NCI-H460 (cell line): ENCODE measurements around a stretch of chr10.

DNA sequence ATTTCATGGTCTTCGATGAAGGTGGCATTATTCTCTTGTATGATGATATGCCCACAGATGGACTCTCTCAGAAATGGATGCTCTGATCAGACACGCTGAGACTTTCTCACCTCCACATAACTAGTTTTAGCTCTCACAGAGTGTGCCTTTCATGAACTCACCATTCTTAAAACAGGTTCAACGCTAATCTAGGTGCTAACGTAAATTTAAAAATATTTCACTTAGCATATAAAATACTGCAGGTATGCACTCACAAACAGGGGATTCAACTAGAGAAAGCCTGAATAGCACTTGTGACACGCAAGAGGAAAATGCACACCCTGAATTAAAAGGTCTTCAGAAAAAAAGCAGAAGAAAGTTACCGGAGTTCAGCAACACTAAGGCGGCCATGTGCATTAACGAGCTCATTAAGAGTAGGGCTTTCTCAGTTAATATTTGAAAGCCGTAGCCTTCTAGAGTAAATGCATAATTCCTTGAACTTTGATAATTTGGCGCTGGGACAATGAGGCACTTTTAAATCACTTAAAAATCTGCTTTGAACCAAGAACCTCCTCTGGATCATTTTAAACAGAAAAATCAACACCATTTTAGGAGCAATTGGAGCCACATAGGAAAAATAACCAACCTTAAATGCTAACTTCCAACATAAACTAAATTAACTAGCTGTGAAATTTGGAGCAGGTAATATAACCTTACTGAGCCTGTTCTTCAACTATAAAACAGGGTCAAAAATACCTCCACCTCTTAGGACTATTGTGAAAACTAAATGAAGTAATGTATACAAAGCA lies 164.5 kb upstream of the ASAH2 start:
RAMPAGE:
- cytosol, long total RNA, result no peak
- long total RNA, result no peak
- nucleus, long total RNA, result no peak

DNA sequence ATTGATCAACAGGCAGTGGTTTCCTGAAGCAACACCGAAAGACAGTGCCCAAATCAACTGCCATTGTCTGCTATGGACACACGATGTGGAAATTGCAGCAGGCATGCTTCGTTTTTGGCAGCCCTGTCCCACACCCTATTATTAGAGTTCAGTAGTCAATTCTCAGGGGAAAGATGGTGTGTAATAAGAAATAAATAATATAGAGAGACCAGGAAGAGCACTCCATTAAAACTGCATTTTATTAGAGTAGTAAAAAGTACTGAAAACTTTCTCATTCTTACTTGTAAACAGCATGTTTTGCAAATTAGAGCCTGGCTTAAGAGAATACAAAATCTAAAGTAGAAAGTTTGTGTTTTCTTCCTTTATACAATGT lies 153.8 kb downstream of the SGMS1 start:
RAMPAGE:
- cytosol, long total RNA, result no peak
- long total RNA, result no peak
- nucleus, long total RNA, result no peak

GRCh38 chr10:50497601-50498336 lies 126.0 kb downstream of the SGMS1 start:
RAMPAGE:
- cytosol, long total RNA, result no peak
- long total RNA, result no peak
- nucleus, long total RNA, result no peak

DNA sequence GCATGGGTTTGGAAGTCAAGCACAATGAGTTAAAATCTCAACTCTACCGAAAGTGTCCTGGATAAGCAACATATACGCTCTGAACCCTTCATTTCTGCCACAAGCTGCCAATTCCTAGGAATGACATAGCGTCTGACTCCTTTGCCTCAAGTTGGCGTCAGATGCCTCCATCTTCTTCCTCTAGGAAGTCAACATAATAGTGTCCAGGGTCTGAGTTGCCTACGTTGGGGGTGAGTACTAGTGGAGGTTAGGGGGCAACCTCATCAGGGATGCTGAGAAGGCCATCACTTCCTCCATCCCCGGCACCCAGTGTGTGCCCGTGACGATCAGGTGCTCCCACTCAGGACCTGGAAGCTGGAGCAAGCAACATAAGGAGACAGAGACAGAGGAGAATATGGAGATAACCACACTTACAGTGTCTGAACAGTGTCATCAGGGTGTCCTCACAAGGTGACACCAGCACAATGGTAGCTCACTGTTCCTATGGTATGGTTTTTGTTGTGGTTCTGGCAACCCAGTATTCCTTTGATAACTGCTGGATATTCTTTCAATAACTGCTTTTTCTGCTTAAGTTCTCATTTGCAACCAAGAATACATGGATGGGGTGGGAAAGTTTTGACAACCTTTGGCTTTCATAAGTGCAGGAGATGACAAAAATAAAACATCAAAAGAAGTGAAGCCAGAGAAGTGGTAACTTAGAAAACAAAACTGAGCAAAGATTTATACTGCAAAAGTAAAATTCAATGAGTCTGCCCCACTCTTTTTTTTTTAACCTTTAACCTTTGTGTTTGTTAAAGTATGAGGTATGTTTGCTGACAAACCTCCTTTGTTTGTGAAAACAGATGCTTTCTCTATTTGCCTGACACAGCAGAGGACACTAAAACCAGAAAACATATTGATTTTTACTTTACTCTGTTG lies 58.0 kb downstream of the SGMS1 start:
RAMPAGE:
- cytosol, long total RNA, result no peak
- long total RNA, result no peak
- nucleus, long total RNA, result no peak

DNA sequence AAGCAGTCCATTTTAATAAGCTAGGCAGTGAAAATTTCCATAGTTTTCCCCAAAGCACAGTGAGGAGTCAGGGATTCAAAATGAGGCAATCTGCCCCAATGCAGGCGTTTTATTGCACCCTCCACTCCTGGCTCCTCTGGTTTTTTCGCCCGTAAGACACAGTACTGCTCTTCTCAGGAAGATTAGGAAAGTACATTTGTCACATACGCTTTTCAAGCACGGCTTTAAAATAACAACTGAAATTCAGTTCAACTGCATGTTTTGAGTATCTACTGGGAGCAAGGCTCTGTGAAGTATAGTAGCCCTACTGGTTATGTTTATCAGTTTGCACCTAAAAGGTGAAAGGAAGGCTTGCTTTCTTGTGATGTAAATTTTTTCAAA lies 1.9 kb upstream of the SGMS1 start:
RAMPAGE:
- cytosol, long total RNA, result no peak
- long total RNA, result no peak
- nucleus, long total RNA, result no peak

RAMPAGE:
- cytosol, long total RNA, result no peak
- long total RNA, result no peak
- nucleus, long total RNA, result no peak
Observed at GRCh38 chr10:50648658-50649180, 25.0 kb upstream of the SGMS1 start.

GRCh38 chr10:50884283-50884838 lies 1.1 kb downstream of the A1CF start:
RAMPAGE:
- cytosol, long total RNA, result no peak
- long total RNA, result no peak
- nucleus, long total RNA, result no peak

RAMPAGE:
- cytosol, long total RNA, result no peak
- long total RNA, result no peak
- nucleus, long total RNA, result no peak
Observed at GRCh38 chr10:50988953-50989219, 85.4 kb upstream of the PRKG1 start.

RAMPAGE:
- cytosol, long total RNA, result no peak
- long total RNA, result no peak
- nucleus, long total RNA, result no peak
Observed at GRCh38 chr10:51167038-51167825, 92.9 kb downstream of the PRKG1 start.

DNA sequence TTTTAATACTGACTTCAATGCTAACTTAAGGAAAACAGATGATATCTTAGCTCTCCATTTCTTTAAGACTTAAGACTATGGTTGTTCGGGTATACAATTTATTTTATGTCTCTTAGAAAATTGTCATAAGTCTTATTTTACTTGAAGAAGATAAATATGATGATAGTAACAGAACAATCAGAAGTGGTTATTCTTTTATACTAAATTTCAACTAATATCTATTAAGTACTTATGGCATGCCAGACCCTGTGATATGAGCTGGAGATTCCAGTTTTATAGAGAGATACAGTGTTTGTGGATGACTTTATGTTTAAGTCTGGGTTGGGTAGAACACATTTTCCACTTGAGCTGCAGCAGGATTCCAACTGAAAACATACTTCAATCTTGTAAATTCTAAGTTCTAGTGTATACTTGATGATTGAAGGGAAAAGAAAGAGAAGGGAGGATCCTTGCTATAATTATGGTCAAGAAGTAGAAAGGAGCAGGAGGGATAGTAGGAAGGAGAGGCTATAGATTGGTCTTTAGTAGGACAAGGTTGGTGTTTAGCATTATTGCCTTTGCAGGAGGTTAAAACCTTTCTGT lies 121.4 kb downstream of the PRKG1 start:
RAMPAGE:
- cytosol, long total RNA, result no peak
- long total RNA, result no peak
- nucleus, long total RNA, result no peak

DNA sequence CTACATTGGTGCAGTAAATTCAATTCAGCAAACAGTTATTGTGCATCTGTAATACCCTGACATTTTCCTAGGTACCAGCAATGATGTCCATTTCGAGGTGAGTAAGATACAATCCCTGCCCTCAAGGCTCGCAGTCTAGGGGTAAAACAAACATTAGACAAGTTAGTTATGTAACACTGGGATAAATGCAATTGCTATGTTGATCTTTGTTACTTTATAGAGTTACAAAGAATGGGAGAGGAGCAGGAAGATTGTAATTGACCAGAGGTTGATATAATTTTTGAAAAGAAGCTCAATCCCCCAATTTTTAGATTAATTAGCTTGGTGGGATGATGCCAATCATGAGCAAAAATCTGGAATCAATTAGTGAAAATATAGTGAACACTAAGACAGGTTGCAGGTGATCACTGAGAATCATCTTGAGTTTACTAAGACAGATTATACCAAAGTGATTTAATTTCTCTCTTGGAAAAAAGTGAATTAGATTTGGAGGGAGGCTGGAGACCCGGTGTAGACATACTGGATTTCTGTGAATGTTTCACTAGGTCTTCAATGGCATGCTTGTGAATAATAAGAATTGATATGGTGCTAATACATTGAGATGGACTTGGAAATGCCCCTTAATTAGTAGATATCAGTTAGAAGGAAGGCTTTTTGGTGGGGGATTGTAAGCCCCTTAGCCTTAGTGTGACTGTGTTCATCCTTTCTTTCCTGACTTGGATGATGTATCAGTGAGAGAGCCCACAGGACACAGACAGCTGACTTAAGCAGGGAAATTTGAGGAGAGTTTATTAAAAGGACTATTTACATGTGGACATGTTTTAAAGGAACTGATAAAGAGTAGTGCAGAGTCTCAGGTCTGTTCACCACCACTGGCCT lies 168.4 kb downstream of the PRKG1 start:
RAMPAGE:
- cytosol, long total RNA, result no peak
- long total RNA, result no peak
- nucleus, long total RNA, result no peak

DNA sequence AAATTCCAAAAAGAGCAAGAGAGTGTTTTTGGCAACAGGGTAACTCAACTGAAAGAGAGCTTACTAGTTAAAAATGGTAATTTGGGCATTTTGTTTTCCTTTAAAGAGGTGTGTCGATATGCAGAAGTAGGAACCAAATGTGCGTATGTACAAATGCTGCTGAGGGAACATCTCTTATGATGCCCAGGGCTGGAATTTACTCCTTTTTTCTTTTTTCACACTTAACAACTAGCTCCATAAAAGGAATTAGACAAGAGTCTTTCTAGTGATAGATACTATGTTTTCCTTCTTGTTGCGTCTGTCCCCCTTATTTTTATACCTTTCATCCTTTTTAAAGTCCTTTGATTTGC lies 293.0 kb downstream of the PRKG1 start:
RAMPAGE:
- cytosol, long total RNA, result no peak
- long total RNA, result no peak
- nucleus, long total RNA, result no peak

RAMPAGE:
- cytosol, long total RNA, result no peak
- long total RNA, result no peak
- nucleus, long total RNA, result no peak
Observed at GRCh38 chr10:51516173-51516930, 183.0 kb downstream of the CSTF2T start.

GRCh38 chr10:51606642-51607244 lies 92.7 kb downstream of the CSTF2T start:
RAMPAGE:
- cytosol, long total RNA, result no peak
- long total RNA, result no peak
- nucleus, long total RNA, result no peak

DNA sequence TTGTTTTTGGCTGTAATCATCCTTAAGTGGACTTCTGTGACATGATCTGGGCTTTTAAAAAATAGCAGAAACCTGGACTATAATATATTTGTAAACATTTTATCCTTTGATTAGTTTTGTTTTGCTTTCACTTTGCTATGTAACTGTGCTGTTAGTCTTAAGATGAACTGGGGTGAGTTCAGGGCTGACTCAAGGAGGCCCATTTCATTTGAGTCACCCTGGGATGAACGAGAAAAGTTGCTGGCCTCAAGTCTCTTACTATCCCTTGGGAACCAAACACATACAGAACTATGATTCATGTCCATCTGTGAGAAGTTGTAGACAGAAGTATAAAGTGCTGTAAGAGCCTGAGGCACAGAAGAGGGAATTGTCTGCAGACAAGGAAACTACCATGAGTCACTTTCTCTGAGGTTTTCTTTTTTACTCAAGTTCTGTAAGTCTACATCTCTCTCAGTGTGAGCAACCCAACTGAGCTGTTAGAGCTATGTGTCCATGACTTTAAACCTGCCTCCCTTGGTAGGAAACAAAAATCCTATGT lies 179.8 kb upstream of the CSTF2T start:
RAMPAGE:
- cytosol, long total RNA, result no peak
- long total RNA, result no peak
- nucleus, long total RNA, result no peak

DNA sequence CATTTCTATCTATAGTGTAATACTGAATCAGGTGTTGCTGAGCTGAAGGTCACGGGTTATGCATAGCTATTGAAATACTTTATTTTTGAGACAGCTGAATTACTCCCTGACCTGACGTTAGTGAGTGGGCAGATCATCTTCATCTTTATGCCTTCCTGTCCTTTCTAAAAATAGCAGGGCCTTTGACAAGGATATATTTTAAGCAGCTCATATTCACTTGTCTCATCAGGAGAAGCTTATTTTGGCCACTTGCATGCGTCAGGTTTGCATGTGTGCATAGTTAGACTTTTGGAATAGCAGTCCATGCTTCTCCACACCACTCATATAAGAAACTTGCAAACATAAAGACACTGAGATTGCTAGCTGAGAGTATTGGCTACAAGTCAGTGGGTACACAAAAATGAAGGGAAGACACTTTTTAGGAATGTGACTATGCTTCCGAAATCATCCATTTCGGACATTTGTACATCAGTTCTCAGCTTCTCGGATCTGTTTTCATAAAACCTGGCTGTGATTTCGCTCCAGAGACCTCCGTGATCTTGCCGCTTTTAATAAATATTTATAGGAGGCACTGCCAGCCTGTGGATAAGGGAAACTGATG lies 63.4 kb upstream of the DKK1 start:
RAMPAGE:
- cytosol, long total RNA, result no peak
- long total RNA, result no peak
- nucleus, long total RNA, result no peak

DNA sequence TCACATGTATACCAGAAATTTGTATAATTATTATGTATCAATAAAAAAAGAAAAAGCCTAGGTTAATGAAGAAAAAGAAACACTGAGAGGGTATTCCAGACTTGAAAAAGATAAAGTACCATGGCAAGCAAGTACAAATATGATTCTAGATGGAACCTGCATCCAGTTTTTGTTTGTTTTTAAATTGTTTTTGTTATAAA lies 457.3 kb upstream of the MBL2 start:
RAMPAGE:
- cytosol, long total RNA, result no peak
- long total RNA, result no peak
- nucleus, long total RNA, result no peak

GRCh38 chr10:55629687-55630117 lies 731.4 kb downstream of the ZWINT start:
RAMPAGE:
- cytosol, long total RNA, result no peak
- long total RNA, result no peak
- nucleus, long total RNA, result no peak

RAMPAGE:
- cytosol, long total RNA, result no peak
- long total RNA, result no peak
- nucleus, long total RNA, result no peak
Observed at GRCh38 chr10:58183662-58183874, 84.1 kb downstream of the IPMK start.

DNA sequence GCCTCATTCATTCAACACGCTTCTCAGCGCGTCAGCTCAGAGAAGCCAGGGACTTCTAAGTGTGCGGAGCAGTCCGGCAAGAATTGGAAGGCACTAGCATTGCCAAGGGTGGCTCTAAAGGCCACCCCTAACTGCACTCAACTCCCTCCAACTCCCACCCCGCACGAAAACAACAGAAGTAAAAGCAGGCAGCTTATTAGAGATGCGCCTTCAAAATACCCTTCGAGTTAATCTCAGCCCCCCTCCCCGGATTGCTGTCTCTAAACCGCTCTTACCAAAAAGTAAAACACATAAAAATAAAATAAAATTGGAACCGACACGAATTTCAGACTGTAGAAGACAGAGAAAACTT lies 489 bp upstream of the IPMK start:
RAMPAGE:
- cytosol, long total RNA, result no peak
- long total RNA, result no peak
- nucleus, long total RNA, result no peak